LUHMES (cell line): ENCODE measurements around a stretch of chr13.

GRCh38 chr13:32774683-32775403, 188.6 kb downstream of the PDS5B start:
- PRO-cap, result no peak

DNA sequence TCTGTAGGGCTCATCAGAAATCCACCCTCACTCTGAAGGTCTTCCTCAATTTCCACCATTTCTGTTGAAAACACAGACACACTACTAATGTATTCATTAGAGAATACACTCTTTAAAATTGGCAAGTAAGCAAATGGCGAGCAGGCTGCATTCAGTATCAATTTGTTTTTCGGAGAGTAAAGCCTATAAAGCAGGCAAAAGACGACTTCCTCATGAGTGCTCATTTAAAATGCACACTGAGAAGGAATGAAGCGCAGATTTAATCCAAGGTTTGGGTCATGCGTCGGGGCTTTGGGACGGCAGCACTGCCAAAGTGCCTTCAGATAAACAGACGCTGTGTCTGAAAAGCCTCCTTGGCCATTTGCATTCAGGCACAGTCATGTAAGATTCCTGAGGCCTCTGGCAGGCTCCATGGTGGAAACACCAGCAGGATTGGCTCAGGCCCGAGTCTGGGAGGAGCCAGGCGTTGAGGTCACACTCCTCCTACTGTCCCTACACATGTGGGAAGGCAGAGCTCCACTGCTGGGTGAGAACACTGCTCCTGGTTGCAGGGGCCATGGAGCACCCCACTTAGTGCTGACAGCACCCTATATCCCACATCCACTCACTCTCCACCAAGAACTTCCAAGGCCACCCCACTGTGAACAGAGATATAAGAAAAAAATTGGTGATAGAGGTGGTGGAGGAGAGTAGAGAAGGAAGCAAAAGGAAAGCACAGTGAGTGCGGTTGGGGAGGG, 113.4 kb upstream of the KL start:
- PRO-cap, result no peak

- PRO-cap, result no peak
These were observed 320 bp upstream of the KL start for GRCh38 chr13:33015837-33016369.

- PRO-cap, result no peak
These were observed 17.1 kb downstream of the KL start for GRCh38 chr13:33033117-33033945.

DNA sequence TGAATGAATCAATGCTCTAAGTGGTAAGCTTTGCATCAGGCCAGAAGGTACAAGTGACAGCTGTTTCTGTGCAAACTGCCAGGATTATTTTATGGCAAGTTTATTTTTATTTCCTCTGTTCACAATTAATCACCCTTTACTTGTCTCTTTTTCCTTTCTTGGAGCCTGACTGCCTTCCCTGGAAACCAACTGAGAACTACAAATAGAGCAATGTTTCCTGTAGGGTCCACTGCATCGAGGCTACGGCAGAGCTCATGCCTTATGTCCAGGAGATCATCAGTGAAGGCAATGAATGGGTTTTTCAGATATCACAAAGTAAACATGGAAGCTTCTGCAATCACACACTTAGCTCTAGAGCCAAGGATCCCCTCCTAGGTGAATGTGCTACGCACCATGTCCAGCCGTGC, 110.8 kb downstream of the KL start:
- PRO-cap, result no peak

- PRO-cap, result no peak
These were observed 50.3 kb downstream of the STARD13 start for GRCh38 chr13:33235135-33235759.

GRCh38 chr13:33262117-33262508, 23.4 kb downstream of the STARD13 start:
- PRO-cap, result no peak

GRCh38 chr13:33721780-33722284, 96.1 kb upstream of the RFC3 start:
- PRO-cap, result no peak

DNA sequence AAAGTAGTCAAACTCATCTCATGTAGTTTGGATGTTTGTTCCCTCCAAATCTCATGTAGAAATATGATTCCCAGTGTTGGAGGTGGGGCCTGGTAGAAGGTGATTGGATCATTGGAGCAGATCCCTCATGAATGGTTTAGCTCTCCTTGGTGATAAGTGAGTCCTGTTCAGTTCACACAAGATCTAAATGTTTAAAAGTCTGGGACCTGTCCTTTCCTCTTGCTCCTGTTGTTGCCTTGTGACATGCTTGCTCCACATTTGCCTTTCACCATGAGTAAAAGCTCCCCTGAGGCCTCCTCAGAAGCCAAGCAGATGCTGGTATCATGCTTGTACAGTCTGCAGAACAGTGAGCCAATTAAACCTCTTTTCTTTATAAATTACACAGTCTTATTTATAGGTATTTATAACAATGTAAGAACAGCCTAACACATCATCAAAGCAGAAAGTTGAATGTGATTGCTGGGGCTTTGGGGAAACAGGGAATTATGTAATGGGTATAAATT, 24.2 kb upstream of the RFC3 start:
- PRO-cap, result no peak

DNA sequence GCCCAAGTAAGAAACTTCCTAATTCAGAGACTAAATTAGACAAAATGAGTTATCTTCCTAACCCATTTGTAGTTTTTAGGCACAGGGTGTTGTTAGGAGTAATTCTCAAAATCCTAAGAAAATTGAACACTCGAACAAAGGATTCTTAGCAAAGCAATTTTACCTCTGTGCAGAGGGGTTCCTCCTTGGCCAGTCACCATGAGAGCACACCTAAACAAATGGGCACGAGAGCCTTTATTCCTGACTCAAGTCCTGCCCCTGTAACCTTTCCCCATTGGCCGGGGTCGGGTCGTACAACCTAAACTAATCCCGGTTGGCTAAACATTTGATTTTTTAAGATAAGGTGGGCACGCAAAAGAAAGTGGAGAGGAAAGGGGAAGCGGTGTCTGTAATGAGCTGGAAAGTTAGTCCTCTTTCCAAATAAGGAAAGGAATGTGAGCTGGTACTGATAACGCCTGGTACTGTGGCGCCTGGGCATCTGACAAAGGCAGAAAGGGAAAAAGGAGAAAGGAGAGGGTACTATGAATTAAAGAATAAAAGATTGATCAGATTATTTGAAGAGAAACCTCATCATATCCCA, 335.4 kb downstream of the RFC3 start:
- PRO-cap, result no peak

GRCh38 chr13:34155692-34156683, 338.0 kb downstream of the RFC3 start:
- PRO-cap, result no peak

- PRO-cap, result bidirectional peak, plus-strand start at chr13:34157257, minus-strand start at chr13:34157206
These were observed 339.0 kb downstream of the RFC3 start for GRCh38 chr13:34156684-34157617.

DNA sequence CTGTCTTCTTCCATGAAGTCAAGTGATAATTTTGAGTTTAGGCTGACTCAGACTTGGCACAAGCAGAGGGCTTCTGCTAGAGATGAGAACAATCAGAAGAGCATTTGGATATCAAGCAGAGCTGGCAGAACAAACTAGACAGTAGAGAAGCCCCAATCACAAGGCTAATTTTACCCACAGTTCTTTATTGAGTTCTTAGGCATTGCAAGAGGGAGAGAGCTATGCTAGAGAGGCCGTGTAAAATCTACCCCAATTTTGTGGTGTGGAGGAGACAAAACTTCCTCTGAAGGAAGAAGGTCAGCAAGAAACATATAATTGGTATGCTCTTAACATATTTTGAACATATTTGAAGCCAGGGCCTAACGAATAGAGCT, 383.7 kb downstream of the RFC3 start:
- PRO-cap, result no peak

- PRO-cap, result no peak
These were observed 179.8 kb upstream of the NBEA start for GRCh38 chr13:34762312-34762629.

GRCh38 chr13:35157076-35157520, 215.0 kb downstream of the NBEA start:
- PRO-cap, result no peak

DNA sequence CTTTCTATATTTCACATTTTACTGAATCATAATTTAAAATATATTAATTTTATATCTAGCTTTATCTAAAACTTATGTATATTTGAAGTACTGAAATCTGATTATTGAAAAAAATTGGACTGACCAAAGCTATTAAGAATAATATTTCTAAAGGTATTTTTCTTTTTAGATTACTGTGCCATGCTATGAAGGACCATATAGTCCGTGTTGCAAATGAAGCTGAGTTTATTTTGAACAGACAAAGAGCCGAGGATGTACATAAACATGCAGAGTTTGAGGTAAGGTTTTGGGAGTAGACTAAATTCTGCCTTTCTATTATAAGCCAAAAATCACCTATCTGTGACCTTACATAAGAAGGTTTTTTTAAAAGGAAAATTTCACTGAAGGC, 127.6 kb downstream of the MAB21L1 start:
- PRO-cap, result no peak

GRCh38 chr13:35854188-35855096, 276.7 kb downstream of the DCLK1 start:
- PRO-cap, result no peak

DNA sequence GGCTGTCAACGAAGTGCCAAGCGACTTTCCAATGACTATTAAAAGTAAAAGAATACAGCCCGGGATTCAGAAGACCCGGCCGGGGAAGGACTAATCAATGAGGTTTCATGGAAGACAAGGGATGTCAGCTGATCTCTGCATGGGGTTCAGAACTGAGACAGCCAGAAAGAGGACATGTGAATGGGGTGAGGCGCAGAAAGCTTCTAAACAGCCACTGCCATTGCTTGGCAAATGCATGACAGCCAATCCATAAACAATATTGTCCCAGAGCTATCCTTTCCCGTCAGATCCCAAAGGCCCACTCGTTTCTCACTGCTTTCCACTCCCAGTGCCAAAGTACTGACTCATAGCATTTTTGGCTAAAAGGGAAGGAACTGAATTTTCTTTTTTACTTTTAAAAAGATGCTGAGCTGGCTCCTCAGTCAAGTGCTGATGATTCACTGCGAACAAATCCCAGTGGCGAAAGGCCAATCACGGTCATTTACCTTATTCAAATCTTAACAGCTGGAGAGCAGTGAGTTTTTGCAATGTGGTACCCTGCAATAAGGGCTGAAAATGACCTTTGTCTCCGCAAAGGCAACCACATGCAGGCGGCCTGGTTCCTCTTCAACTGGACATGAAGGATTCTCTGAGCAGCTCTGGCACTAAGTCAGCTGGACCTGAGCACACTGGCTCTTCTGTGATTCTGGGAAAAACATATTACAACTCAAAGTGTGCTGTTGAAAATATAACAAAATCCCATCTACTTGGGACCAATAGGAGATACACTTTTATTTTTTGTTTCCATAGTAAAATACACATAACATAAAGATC, 151.8 kb downstream of the DCLK1 start:
- PRO-cap, result no peak

GRCh38 chr13:36125605-36126196, 5.5 kb downstream of the DCLK1 start:
- PRO-cap, result no peak

DNA sequence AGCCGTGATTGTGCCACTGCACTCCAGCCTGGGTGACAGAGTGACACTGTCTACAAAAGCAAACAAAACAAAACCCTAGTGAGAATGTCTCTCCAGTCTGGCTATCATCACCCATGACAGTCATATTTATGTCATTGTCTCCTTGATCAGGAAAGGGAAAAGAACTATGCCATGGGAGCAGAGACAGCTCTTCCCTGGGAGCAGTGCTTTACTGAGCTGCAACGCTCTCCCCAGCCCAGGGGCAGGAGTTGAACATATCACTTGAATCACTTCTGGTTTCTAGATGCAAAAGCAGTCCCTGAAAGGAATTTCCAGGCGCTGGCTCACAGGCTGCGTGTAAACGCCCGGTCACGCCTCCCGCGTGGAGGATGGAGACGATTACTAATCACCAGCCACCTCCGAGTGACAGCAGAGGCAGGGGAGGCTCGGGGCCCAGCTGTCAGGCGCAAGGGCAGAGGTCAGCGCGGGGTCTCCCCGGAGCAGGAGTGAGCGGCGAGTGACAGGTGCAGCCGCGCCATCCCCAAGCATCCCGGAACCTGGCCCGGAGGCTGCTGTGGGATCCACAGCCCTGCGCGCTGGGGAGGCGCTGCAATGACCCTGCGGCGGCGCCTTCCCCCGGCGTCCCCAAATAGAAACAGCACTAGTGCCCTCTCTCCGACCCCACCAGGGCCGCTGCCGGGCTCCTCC, 23.5 kb upstream of the DCLK1 start:
- PRO-cap, result no peak